ENCODE measurements around the genes LACTBL1 and ASAP3.

- RRBS: no CpG with 5 or more reads among the region's 3 CpGs
Observed at GRCh38 chr1:22106048-22106709, 36.7 kb downstream of the WNT4 start.

DNA sequence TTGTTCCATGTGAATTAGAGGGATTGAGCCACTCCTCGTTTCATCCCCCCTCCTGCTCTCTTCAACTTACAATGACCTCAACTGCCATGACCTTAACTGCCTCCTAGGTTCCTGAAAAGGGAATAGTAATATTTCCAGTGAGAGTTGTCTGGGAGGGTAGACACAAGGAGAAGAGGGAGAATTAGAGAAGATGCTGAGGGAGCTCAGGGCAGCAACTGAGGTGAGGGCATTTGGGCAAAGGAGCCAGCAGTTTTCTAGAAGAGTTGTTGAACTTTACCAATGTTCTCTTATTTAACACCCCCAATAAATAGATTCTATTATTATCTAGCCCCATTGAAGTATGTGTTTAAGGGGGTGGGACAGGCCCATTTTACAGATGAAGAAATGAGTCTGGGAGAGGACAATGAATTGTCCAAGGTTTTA is 27.2 kb downstream of the WNT4 start:
- RRBS: no CpG with 5 or more reads among the region's 1 CpG

GRCh38 chr1:22142459-22143027 is 354 bp downstream of the WNT4 start:
- RRBS: 5% methylated on average over 59 of the region's 84 CpGs

DNA sequence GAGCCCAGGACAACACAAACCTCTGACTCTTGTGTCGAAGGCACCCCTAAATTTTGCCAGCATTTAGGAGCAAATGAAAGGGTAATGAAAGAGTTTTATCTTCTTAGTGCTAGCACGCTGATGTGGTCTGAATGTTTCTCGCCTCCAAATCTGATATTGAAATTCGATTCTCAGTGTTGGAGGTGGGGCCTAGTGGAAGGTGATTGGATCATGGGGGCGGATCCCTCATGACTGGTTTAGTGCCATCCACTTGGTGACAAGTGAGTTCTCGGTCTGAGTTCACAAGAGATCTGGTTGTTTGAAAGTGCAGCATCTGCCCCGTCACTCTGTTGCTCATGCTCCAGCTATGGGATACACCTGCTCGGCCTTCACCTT is 75.2 kb upstream of the ZBTB40 start:
- RRBS: no CpG with 5 or more reads among the region's 8 CpGs

GRCh38 chr1:22557316-22557925 is 5.9 kb upstream of the EPHA8 start:
- RRBS: no CpG with 5 or more reads among the region's 7 CpGs

- RRBS: 5% methylated on average over 2 of the region's 4 CpGs
Observed at GRCh38 chr1:22629060-22629483, 7.4 kb upstream of the C1QA start.

- RRBS: no CpG with 5 or more reads among the region's 2 CpGs
Observed at GRCh38 chr1:22708668-22709054, 2.0 kb upstream of the EPHB2 start.

DNA sequence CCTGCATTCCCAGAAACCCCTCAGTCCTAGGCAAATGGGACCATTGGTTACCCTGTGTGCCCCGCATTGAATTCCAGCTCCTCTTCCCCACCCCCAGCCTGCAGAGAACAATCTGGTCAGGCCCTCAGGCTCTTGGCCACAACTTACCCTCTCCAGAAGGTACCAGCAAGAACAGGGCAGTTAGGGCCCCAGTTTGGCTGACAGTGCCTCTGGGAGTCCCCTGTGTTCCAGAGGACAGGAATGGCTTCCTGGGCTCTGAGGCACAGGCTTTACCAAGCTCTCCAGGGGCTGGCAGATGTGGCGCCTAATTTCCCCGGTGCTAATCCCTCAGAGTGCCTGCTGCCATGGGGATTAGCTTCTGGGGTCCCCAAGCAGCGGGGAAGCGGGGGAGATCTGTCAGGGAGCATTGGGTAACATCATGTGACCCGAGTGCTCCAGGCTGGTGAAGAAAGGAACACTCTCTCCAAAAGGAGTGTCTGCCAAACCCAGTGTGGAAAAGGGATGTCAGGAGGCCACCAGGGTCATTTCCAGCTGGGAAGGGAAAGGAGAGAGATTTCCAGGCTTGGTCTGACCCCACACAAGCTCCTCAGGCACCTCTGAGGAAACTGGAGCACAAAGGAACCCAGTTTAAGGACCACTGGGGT is at the start of gene LACTBL1:
TSS of gene LACTBL1 (minus strand) at position 242 of the 644 bp plus-strand sequence.
- RRBS: no CpG with 5 or more reads among the region's 6 CpGs

DNA sequence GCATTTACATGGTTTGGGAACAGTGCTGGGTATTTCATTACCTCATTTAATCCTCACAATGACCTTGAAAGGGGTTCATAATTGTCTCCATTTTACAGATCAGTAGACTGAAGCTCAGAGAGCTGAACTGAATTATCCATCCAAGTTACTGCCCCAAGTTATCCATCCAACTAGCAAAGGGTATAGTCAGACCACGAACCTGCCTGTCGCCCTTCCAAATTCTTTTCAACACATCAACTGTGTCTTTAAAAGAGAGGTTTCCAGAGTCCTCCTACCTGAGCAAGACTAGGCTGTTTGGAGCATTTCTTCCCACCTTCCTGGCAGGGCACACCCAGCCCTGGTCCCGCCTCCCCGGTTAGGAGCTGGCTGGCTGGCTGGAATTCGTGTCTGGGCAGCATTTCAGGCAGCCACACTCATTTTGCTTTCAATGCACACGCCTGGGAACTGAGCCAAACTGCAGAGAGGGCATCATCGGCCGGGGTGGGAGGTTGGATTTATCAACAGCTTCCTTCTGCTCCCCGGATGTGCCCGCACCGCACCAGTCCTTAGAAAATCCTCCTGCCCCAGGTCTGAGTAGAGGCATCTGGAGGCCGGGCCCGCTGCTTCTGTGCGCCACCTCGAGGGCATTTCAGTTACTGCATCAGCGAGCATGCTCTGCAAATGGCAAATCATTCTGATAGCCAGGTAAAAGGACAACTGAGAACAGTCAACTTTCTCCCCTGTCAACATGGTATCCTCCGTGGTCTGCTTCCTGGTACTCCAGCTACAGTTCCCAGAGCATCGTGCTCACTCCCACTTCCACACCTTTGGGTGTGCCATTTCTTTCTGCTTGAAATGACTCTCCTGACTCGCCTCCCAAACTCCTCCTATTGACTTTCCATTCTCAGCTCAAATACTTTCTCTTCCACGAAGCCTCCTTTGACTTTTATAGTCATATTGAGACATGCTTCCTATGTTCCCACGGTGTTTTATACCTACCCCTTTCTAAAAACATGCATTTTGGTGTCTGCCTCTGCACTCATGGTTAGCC is 20.7 kb downstream of the TCEA3 start:
- RRBS: 4% methylated on average over 4 of the region's 21 CpGs

DNA sequence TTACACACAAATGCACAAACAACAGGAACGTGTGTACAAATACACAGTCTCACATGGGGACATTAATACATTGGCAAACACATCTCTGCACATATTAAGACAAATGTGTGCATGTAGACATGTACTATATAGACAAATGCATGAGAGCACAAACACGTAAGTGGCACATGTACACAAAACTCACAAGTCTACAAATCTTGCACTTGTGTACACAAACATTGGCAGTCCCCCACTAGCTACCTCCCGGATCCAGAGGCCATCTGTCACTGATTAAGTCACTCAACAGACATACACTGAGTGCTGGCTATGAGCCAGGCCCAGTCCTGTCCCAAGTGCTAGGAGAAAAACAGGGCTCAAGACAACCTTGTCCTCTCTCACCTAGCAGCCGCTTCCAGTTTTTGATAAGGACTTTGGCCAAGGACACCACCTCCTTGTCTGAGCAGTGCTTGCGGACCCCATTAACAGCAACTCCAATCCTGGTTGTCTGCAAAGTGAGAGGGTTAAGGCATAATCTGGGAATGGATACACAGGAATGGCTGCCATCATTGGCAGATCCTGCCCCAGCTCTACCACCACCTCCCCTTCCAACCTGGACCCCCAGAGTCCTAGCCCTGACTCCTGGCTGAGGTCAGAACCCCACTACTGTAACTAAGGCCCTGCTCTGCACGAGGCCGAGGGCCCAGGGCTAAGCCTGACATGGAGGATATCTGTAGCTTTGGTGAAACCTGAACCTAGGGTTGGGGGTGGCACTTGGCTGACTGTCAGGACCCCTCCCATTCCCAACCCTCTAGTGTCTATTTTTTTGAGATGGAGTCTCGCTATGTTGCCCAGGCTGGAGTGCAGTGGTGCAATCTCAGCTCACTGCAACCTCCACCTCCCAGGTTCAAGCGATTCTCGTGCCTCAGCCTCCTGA is 6.8 kb downstream of the TCEA3 start:
- RRBS: no CpG with 5 or more reads among the region's 10 CpGs

DNA sequence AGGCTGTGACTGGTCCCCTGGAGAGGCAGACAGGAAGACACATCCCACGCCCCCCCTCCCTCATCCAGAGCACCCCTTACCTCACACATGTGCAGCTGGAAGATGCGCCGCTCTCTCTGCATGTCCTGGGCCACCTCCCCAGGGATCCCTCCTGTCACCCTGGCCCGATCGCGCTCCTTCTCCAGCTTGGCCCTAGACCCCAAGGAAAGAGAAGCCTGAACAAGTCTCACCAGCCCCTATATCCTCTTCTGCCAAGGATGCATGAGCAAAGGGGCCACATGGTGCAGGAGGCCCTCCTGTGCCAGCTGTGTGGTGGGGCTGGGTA is 17.8 kb upstream of the TCEA3 start:
- RRBS: no CpG with 5 or more reads among the region's 6 CpGs

DNA sequence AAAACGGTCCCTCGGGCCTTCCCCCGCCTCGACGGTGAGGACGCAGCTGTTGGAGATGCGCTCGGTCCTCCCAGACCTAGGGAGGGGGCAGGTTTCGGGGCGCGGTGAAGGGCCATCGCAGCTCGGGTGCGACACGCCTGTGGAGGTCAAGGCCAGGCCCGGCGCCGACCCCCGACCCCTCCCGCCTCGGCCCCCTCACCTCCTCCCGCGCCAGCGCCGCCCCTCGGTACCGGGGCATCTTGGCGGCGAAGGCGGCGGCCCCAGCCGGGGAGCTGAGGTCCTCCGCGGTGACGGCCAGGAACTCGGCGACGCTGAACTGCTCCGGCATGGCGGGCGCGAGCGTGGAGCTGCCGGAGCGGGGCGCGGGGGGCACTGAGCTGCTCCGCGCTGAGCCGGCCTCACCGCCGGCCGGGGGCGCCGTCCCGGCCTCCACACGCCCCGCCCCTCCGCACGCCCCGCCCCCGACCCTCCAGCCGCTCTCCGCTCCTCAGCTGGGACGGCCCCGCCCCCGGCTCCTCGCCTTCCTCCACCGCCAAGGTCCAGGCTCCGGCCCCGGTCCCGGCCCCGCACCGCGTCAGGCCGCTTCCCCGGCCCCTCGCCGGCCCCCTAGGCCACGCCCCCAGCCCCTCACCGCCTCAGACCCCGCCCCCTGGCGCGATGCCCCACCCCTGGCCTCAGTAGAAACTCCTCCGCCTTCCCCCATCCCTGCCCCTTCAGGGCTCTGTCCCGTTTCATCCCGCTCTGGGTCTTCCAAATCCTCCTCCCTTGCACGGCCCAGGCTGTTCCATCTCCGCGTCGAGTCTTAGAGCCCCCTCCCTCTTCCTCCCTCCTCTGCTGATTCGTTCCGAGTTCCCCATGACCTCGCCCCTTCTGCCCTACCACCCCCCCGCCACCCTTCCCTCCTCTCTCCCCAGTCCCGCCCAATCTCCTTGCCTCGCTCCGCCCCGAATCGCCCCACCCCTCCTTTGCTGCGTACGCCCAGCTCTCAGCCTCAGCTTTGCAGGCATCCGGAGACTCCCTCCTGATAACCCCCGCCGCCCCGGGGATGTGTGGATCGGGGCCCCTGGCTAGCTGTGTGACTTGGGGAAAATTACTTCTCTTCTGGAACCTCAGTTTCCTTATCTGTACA is at the start of gene ASAP3:
TSS of gene ASAP3 (minus strand) at position 374 of the 1,129 bp plus-strand sequence.
- RRBS: 1% methylated on average over 43 of the region's 107 CpGs

DNA sequence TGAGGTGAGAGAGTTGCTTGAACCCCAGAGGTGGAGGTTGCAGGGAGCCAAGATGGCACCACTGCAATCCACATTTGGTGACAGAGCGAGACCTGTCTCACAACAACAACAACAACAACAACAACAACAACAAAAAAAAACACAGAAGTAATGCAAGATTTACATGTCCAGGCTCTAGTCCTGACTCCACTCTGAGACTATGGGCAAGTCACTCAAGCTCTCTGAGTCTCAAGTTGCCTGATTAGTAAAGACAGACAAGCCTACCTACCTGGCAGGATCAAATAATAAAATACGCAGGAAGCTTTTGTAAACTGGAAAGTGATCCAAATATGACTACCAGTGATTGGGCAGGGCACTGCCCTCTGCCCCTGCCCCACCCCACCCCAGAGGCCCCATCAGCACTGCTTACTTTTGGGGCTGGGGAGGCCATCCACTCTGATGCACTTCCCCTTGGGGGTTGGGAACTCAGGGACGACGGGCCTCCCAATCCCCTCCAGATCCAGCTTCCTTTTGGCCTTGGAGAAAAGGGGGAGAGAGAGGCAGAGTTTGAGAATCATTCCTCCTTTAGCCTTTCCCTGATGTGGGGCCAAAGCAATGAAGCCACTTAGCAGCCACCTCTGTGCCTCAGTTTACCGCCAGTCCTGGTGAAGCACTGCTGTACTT is 6.9 kb downstream of the E2F2 start:
- RRBS: no CpG with 5 or more reads among the region's 5 CpGs

DNA sequence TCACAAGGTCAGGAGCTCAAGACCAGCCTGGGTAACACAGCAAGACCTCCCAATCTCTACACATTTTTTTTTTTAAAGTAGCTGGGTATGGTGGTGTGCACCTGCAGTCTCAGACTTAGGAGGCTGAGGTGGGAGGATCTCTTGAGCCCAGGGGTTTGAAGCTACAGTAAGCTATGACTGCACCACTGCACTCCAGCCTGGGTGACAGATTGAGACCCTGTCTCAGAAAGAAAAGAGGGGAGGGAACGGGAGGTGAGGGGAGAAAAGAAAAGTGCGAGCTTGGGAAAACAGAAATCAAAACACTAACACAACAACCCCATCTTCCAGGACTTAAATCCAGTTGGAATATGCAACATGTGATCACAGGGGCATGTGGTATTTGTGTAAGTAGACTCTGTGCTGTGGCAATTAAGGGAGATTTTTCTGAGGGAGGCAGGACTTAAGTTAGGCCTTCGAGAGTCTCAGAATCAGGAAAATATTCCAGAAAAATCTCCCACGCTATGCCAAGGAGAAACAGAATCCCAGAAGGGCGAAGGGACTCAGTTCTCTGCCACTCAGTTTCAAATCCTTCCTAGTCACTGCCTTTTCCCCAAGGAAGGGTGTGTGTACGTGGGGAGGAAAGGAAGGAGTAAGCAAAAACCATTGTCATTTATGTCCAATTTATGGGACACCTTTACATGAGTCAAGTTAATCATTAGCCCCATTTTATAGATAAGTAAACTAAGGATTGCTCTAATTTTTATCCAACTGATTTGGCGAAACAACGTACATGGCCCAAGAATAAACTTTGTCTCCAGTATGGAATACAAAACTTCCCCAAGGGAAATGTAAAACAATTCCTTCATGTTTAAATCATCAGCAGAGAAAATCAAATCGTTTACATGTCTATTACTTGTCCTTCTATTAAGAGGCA is 12.3 kb downstream of the ID3 start:
- RRBS: no CpG with 5 or more reads among the region's 9 CpGs

GRCh38 chr1:23611836-23612380 is 52.6 kb upstream of the ID3 start:
- RRBS: no CpG with 5 or more reads among the region's 5 CpGs

DNA sequence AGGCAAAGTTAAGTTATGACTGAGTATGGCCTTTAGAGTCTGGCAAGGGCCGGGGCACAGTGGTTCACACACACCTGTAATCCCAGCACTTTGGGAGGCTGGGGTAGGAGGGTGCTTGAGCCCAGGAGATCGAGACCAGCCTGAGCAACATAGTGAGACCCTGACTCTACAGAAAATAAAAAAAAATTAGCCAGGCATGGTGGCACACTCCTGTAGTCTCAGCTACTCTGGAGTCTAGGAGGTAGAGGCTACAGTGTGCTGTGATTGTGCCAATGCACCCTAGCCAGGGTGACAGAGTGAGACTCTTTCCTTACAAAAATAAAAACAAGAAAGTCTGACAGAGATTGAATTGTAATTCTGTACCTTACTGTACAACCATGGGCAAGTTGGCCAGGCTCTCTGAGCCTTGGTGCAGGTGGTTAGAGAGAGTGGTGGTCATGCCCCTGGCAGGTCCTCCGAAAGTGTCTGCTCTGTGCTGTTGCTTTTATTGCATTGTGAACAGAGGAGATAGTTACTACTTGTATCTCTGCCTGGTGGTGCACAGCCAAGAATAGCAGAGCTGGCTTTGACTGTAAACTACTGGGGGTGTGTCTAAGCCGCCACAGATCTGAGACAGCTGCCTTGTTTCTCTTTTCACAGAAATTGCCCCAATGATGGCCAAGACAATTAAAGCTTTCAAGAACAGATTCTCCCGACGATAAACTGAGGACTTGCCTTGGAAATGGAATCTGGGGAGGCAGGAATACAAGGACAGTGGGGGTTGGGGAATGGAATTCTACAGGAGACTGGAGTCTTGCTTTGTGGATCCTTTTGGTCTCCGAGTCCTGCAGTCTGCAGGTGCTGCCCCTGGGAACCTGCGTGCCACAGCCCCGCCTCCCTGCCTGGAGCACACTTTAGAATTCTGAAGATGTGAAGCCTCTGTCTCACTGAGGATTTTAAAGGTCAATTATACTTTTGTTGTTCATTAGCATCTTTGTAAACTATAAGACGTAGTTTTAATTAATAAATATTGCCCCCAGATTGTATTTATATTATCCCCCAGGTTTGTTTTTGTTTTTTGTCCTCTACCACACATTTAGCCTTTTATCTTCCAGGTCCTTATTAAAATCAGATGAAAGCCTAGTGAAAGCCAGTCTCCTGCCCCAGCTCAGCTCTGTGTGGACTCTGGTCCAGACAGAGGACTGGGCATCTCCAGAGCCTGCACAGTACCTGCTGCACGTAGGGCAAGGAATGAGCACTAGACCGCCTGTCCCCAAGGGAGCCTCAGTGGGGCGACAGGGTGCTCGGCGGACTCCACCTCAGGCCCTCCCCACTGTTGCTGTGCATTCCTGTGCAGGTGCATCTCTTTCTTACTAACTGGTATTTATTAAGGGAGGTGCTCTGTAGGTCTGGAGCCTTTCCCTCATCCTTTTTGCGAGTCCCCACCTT is 16.1 kb downstream of the ELOA start:
- RRBS: no CpG with 5 or more reads among the region's 16 CpGs

GRCh38 chr1:24031348-24031637 is 51.2 kb upstream of the SRSF10 start:
- RRBS: no CpG with 5 or more reads among the region's 2 CpGs

DNA sequence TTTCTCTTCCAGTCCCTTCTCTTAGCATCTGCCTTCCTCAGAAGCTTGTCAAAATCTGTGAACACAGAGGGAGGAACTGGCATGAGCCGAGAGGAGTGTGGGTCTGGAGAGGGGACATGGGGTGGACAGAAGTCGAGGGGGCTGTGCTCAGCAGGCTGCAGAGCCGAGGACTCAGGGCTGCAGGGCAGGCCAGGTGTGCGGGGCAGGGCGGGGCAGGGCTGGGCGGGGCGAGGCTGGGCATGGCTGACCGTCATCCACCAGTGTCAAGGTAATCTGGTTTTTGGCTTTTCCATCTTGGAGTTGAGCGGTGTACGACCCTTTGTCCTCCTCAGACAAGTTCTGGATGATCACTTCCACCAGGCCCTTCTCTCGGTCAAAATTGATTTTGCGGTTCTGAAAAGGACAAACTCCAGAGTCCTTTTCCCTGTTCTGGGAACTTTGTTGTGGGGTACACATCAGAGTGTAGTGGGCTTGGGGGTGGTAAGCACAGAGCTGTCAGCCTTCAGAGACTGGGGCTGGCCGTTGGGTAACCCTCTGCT is 43.9 kb downstream of the MYOM3 start:
- RRBS: no CpG with 5 or more reads among the region's 13 CpGs

DNA sequence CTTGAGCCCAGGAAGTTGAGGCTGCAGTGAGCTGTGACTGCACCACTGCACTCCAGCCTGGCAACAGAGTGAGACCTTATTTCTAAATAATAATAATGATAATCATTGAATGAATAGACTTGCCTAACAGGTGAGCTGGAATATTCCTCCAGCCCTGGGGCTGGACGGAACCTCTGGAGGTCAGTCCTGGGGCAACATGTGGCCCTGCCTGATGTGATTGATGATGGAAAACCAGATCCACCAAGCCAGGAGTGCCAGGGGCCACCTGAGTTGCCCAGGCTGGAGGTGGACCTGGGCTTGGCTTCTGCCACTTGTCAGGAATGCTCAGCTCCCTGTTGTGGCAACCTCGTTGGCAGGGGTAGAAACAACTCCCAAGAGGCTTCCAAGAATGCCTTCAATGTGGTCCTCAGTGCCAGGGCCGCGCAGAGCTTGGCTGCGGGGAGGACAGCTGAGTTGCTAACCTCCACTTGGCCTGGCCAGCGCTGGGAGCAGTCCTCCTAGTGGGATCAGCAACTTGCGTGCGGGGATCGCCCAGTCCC is 9.1 kb downstream of the MYOM3 start:
- RRBS: no CpG with 5 or more reads among the region's 9 CpGs

DNA sequence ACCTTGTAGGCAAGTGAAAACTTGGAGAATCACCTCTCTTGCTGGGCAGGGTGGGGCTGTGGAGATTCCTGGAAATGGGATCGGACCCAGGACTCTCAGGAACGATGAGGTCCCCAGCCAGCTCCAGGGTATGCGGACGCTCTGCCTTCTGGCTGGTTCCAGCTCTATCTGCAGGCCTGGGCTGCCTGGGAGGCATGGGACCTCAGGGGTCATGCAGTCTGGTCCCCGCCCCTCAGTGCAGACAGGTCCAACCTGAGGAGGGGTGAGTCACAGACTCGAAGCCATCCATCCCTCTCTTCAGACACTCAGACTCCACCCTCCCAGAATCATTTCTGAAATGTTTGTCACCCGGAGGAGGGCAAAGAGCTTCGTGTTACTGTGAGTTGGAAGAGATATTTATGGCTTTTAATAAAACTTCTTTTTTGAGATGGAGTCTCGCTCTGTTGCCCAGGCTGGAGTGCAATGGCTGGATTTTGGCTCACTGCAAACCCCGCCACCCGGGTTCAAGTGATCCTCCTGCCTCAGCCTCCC is 5.8 kb upstream of the MYOM3 start:
- RRBS: no CpG with 5 or more reads among the region's 11 CpGs

Data from SK-N-MC (cell line).